Parietal lobe (tissue), 2 donors: ENCODE measurements around a stretch of chr1.

DNA sequence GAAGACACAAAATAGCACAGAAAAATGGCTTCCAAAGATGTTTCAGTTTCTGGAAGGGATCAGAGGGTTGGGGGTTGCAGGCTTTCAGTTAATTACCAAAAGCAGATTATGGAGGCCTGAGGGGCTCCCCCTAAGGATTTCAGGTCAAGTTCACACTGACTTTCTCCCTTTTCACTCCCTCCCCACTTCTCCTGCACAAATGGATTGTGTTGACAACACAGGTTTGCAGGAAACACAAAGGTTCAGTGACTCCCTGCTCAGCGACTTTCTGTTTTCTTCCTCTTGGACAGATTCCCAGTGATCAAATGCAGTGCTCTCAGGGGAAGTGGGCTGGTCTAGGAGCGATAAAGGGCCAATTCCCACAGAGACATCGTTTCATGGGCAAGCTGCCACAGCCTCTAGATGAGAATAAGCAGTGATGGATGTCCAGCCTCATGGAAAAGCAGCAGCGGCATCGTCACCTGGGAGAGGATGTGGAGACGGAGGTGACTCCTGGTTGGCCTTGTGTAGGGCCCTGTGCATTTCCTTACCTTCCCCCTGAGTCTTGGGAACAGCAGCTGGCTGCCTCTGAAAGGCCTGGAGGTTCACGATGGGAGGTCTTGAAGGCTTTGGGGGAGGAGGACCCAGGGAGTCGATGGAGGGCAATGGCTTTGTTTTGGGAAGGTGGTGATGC, 30.6 kb downstream of the FYB2 start:
- RAMPAGE, long total RNA, result no peak

DNA sequence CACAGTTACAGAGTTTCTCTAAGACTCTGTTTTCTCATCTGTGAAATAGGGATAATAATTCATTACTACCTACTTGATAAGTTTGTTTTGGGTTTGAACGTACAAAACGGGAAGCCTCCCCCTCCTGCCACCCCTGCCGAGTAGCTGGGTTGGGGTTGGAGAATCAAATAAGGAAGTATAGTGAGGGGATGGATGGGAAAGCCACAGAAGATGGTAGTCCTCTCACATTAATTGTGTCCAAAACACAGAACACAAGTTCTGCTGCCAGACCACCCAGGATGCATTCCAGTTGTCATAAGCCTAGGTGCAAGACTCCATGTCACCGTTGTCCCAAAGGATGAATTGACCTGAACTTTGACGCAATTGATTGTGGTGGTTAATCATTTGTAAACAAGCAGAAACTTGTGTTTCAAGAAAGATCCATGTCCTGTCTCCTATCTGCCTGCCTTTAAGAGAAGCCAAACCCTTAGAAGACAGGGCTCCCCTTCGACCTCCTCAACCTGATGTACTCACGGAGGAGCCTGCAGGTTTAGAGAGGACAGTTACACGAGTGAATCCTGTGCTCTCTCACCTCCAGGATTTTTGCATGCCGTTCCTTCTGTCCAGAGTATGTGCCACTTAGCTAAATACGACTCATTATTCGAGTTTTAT, 2.0 kb upstream of the C8B start:
- RAMPAGE, long total RNA, result no peak

DNA sequence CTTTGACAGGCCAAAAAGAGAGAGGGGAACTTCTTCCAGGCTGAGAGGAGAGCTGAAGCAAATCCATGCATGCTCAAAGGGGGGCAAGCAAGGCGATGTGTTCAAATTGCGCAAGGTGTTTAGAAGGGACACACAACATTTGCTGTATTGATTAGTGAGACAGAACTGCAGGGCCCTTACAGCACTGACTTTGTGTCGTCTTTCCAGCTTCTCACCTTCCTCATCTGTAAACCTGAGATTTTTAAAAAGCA, 145.3 kb downstream of the DAB1 start:
- RAMPAGE, long total RNA, result no peak

- RAMPAGE, long total RNA, result no peak
Measured at GRCh38 chr1:57280198-57280779, 143.6 kb downstream of the DAB1 start.

- RAMPAGE, long total RNA, result no peak
Measured at GRCh38 chr1:57674614-57675237, 250.9 kb upstream of the DAB1 start.

GRCh38 chr1:58545777-58546538, 568 bp downstream of the OMA1 start:
- RAMPAGE, long total RNA, result no peak

DNA sequence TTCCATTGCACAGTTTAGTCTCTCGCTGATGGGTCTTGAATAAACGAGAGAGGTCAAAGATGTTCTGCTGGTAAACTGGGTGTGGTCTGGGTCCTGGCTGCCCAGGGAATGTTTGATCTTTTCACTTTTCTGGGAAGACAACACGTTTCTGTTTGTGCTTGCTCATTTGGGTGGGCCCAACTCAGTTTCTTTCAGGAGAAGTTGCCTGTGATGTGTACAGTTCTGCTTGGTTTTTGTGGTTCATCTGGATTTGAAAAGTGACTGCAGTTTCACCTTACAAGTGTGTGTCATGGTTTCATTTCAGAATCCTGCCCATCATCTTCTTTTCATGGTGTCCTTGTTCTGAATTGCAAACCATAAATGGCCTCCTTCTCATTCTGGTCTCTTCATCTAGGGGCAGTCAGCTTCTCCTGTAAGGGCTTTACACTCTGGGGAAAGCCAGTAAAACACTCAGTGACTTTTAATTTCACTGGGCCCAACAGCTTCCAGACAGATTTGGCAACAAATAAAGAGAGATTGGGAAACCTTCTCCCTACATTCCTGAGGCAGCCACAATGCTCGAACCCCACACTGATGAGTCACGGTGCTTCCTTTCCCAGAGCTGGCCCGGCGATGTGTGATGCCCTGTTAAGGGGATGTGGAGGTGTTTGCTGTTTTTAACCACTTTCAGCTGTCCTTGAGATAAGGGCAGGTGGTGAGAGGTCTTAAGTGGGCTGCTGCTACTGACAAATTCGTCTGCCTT, 7.3 kb upstream of the TACSTD2 start:
- RAMPAGE, long total RNA, result no peak

GRCh38 chr1:58617230-58617609, 40.2 kb upstream of the TACSTD2 start:
- RAMPAGE, long total RNA, result no peak

- RAMPAGE, long total RNA, result no peak
Measured at GRCh38 chr1:58675440-58675808, 24.4 kb downstream of the MYSM1 start.

GRCh38 chr1:58718157-58718550, 18.3 kb upstream of the MYSM1 start:
- RAMPAGE, long total RNA, result no peak

DNA sequence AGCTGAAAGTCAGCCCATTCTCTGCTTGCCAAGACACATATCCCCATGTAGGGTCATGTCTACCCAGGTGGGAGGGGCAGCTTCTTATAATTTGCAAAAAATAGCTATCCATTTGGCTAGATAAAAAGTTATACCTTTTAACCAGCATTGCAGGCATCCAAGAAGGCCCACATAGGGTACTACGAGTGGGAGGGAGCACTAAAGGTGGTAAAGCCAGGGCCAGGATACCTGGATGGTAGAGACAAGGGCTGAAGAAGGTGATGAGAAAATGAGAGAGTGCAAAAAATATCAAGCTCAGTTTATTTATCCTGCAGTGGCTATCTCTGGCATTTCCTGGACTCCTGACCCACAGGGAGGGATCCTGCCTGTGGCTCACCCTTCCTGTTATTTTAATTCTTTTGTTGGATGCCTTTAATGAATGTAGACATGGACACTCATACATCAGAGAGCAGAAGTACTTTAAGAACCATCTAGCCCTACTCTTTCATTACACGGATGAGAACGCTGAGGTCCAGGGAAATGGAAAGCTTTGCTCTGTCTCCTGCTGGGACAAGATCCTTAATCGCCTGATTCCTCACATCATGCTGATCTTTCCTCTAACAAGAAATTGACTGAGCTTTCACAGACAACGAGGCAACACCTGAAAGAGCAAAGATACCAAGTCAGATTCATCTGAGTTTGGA, 20.7 kb downstream of the JUN start:
- RAMPAGE, long total RNA, result no peak

DNA sequence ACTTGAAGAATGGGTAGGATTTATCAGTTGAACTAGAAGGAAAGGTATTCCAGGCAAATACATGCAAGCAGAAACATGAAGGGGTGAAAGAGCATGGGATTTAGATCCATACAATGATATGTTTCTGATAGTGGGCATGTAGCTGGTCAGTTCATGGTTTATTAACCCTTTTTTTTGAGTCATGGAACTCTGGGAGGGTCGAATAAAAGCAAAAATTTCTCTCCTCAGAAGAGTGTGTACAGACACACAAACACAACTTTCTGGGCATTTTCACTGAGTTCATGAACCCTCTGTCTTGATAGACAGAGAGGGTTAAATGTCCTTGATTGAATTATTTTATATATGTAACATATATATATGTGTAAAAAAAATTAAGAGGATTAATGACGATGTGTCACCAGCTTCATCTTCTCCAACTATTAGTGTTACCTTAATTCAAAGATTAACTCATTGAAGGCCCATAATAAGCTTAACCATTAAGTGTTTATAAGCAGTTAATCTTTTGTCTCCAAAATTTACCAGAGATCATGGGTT, 4.7 kb downstream of the JUN start:
- RAMPAGE, long total RNA, result no peak

DNA sequence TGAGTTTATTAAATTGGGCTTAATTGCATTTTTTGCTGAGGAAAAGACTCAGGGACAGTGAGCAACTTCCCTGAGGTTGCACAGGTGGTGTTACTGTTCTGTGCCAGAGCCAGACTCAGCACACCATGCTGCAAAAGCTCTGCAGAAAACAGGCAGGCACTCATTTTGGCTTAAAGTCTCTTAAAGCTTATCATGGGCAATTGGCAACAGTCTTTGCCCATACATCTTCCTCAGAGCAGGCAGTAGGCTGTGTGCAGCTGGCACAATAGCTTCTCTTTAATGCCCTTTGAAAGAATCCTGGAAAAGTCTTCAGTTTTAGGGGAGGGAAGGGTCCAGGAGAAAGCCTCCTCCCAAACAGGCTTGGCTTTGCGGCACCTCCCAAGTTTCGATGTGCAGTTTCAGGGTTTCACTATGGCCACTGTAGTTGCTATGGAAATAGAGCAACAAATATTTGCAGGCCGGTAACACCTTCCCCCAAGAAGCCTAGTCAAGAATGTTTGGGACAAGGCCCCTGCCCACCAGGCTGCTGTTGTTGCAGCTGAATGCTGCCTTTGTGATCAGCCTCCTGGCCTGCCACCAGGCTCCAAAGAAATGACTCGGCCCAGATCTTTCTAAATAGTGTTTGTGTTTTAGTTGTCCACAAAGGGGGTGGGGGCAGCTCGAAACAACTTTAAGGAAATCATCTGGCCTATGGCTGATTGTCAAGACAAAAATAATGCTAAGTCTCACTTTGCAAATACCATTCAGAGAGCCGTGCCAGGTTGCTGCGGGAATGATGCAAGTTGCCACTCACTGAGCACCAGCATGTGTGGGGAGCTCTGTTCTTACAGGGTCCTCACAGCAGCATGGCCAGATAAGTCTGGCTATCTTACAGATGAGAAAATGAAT, 90.9 kb upstream of the JUN start:
- RAMPAGE, long total RNA, result no peak

GRCh38 chr1:58886622-58887065, 102.8 kb upstream of the JUN start:
- RAMPAGE, long total RNA, result no peak

DNA sequence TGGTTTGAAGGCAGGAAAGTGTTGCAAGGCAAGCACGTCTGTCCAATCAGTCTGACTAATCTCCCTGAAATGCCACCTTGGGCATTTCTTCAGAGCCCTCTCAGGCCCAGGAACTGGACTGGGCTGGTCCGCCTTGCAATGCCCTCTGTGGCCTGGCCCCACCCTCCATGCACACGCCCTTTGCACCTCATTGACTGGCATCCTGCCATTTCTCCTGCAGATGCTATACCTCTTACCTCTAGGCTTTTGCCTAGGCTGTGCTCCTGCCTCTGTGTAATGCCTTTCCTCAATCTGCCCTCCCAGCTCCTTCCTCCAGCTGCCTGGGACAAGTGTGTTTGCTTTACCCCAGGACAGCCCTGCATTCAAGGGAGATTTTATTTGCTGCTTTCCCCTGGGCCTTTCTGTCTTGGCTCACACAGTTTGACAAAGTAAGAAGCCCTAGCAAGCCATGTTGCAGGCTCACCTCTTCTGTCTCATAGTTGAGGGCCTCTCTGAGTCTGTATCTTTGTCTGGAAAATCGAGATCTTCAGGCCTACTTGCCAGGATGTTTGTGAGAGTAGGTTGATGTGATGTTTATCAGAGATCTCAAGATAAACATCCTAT, 149.1 kb upstream of the JUN start:
- RAMPAGE, long total RNA, result no peak

DNA sequence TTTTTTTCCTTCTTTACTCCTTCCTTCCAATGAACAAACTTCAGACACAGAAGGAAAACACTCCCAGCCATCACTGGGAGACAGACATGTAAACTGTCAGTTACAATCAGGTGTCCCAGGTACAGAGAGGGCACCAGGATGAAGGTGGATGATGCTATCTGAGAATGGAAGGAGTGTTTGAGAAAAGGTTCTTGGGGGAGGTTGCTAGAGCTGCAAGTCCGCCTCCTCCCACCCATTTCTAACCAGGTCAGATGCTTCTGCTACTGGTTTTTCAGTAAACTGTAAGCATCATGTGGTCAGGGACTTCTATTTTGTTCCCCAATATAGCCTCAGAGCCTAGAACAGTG, 171.1 kb upstream of the JUN start:
- RAMPAGE, long total RNA, result no peak

DNA sequence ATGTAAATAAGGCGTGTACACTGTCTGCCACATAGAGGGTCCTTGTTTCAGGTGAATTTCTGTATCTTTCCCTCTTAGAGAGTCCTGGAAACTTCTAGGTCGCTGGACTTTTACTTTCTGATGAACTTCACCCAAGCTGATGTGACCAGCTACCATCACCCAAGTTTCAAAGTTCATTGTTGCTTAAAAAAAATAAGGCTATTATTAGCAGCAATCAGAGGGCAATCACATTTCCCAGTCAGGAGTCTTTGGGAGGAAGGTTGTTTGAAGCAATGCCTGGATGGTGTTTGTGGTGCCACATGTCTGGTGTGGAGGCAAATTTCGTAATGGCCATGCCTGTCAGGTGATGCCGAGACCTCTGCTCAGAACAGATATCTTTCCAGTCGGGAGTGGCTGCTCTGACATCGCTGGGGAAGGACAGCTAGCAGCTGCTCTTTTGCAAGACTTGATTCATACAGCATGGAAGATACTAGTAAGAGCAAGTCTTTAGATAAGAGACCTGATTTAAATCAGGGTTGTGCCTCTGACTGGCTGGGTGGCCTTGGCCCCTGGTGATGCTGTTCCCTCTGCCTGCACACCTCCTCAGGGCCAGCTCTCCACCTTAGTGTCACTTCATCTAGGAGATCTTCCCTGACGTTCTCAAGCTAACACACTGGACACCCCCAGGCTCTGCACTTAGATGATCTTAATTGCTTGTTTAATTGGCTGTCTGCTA, 187.8 kb upstream of the JUN start:
- RAMPAGE, long total RNA, result no peak

- RAMPAGE, long total RNA, result no peak
Measured at GRCh38 chr1:59027947-59028168, 244.0 kb upstream of the JUN start.

- RAMPAGE, long total RNA, result no peak
Measured at GRCh38 chr1:59316100-59316500, 19.2 kb downstream of the FGGY start.

DNA sequence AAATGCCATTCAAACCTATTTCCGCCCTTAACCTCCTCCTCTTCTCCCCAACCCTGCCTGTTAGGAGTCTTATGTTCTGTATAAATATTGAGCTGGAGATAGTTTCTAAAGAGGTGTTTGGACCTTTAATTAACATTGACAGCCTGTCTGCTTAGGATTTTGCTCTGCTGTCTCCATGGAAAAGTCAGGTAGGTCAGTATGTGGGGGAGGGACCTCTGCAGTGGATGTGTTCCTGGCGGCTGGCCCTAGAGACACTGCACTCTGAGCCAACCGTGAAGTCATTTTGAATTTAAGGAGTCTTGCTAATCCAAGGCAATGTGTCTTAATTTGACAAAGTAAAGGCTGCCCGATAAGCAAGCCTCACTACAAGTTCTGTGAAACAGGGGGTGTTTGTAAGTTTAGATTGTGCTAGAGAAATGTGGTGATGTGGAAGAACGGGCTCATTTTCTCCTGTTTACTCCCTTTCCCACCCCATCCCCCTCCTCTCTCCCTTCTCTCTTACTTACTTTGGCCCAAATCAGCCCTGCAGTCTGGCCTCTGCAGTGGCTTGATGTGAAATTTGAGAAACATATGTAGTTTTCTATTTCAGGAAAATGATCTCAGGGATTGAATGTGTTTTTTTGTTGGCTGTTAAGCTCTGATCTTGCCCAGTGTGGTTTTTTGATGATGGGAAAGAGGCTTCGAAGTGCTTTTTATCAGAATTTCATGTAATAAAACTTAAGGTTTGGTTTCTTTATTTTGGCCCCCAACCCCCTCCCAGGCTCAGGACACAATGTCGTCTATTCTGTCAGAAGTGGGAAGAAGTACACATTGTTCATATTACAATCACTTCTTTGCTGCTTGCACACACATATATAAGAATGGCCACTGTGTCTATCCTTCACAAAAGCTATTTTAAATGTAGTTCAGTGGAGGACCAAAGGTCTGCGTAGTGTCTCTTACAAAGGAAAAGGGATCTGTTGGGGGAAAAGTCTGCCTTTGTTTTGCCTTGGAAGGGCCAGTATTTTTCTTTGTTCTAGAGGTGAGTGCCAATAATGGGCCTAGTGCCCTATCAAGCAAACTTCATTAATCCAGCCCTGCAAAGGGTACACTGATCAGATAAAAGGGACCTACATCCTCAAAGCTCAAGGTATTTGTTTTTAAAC, 96.6 kb downstream of the FGGY start:
- RAMPAGE, long total RNA, result no peak